CD14-positive monocyte (primary cell): Measurements from ENCODE around the genes LCN15 and PHPT1.

GRCh38 chr9:136546635-136547842 is 1.2 kb upstream of the NOTCH1 start:
- CAGE, long polyA plus RNA: no peak

- CAGE, long polyA plus RNA: no peak
Measured at GRCh38 chr9:136551158-136551777, 5.4 kb upstream of the NOTCH1 start.

DNA sequence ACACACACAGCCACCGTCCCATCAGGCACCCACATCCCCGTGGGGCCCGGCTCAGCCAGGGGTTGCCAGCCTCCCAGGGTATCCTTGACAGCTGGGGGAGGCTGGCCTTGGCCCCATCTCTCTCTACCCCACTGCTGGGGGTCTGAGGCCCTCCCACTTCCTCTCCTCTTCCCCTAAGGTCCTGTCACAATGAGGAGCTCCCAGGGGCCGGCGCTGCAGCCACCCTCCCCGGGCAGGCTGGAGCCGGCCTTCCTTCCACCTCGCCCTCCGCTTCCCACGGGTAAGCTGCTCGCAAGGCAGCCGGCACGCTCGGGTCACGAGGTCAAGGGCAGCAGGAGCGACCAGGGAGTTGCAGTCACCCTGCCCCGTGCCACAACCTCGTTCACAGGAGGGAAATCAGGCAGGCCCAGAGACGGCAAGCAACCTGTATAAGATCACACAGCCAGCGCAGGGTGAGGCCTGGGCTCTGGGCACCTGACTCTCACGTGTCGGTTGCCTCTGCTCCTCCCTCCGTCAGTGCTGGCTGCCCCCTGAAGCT is 38.7 kb upstream of the NOTCH1 start:
- CAGE, long polyA plus RNA: no peak

GRCh38 chr9:136658057-136658987 is 4.4 kb upstream of the EGFL7 start:
- CAGE, long polyA plus RNA: no peak

DNA sequence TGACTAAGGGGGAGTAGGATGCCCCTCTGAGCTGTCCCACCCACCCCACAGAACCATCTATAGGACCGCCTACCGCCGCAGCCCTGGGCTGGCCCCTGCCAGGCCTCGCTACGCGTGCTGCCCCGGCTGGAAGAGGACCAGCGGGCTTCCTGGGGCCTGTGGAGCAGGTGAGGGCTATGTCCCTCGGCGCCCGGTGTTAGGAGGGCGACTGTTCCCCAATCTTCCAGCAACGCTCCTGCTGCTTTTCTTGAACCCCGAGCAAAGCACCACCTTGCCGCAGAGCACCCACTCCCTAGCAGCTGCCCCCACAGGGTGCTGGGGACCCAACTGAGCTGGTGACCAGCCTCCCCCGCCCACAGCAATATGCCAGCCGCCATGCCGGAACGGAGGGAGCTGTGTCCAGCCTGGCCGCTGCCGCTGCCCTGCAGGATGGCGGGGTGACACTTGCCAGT is 6.9 kb downstream of the EGFL7 start:
- CAGE, long polyA plus RNA: no peak

GRCh38 chr9:136670007-136670507 is 7.3 kb downstream of the EGFL7 start:
- CAGE, long polyA plus RNA: no peak

- CAGE, long polyA plus RNA: no peak
Measured at GRCh38 chr9:136676407-136676848, 10.8 kb downstream of the AGPAT2 start.

DNA sequence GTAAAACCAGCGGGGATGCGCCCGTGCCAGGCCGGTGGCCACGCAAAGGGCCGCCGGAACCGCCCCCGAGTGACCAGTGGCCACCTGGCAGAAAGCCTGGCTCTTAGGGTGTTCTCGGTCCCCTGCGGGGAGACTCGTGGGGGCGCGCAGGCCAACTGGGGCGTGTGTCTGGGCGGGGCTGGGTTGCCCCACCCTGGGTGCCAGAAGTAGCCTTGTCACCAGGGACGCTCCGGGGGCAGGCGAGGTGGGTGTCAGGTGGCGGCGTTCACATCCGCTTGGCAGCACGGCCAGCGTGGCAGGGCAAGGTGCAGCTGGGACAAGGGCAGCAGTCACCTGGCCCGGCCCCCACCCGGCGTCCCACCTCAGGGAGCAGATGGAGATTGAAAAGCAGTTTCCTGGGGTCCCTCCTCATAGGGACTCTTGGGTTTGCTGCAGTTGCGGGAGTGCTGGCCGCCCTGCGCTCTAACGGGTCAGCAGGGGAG is 655 bp upstream of the AGPAT2 start:
- CAGE, long polyA plus RNA: no peak

- CAGE, long polyA plus RNA: no peak
Measured at GRCh38 chr9:136720516-136721636, 8.5 kb downstream of the DIPK1B start.

- CAGE, long polyA plus RNA: no peak
Measured at GRCh38 chr9:136764334-136764784, at the start of gene LCN15. Gene LCN15, minus strand, starts transcription at chr9:136764518.

- CAGE, long polyA plus RNA: no peak
Measured at GRCh38 chr9:136792063-136792799, 1.1 kb downstream of the TMEM141 start.

DNA sequence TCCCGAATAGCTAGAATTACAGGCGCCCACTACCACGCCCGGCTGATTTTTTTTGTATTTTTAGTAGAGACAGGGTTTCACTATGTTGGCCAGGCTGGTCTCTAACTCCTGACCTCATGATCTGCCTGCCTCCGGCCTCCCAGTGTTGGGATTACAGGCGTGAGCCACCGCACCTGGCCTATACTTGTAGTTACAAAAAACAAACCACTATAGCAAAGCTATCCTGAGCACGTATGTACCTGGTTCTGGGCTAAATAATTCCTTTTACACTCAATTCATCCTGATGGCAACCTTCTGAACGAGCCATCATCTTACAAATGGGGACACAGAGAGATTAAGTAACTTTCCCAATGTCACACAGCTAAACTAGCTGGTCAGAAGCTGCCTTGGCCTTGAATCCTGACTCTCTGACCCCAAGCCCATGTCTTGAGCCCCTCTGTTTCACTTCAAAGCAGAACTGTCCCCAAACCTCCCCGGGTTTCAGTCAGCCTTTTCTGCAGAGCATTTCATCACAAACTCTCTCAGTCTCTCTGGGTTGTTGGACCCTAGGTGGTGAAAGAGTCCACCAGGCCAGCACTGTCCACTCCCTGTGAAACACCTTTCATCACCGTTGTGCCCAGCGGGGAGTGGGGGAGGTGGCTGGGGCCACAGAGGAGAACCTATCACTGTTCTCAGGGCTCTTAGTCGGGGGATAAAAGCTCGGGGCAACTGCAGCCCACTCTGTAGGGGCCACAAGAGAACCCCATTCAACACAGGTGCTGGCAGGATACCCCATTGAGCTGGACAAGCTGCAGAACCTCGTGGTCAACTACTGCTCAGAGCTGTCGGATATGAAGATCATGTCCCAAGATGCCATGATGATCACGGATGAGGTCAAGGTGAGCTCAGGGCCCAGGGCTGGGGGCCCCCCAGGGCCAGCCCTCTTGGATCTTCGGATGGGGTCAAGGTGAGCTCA is 5.6 kb upstream of the RABL6 start:
- CAGE, long polyA plus RNA: no peak

- CAGE, long polyA plus RNA: start-site peak on the plus strand at chr9:136849391-136849419, 2,114 and 3,440 reads in 2 replicates
Measured at GRCh38 chr9:136849318-136849895, at the start of gene PHPT1. Gene PHPT1, plus strand, starts transcription at chr9:136849409.

- CAGE, long polyA plus RNA: no peak
Measured at GRCh38 chr9:136850272-136850825, 1.1 kb downstream of the PHPT1 start.

- CAGE, long polyA plus RNA: no peak
Measured at GRCh38 chr9:136851840-136852275, 288 bp upstream of the MAMDC4 start.

DNA sequence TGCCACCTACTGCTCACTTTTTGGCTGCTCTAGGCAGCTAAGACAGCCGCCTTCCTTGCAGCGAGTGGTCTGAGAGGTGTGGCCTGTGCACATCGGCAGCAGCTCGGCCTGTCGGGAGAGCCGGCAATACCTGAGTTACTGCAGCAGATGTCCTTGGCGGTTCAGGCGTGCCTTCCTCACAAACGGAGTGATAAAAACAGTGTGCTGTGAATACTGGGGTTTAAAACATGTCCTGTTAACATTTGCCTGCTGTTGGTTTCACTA is 12.8 kb downstream of the TRAF2 start:
- CAGE, long polyA plus RNA: no peak

GRCh38 chr9:136932820-136933329 is 11.7 kb downstream of the FBXW5 start:
- CAGE, long polyA plus RNA: no peak

- CAGE, long polyA plus RNA: no peak
Measured at GRCh38 chr9:136939729-136940950, 4.4 kb downstream of the FBXW5 start.

GRCh38 chr9:136946753-136947865 is 2.1 kb downstream of the C8G start:
- CAGE, long polyA plus RNA: no peak

DNA sequence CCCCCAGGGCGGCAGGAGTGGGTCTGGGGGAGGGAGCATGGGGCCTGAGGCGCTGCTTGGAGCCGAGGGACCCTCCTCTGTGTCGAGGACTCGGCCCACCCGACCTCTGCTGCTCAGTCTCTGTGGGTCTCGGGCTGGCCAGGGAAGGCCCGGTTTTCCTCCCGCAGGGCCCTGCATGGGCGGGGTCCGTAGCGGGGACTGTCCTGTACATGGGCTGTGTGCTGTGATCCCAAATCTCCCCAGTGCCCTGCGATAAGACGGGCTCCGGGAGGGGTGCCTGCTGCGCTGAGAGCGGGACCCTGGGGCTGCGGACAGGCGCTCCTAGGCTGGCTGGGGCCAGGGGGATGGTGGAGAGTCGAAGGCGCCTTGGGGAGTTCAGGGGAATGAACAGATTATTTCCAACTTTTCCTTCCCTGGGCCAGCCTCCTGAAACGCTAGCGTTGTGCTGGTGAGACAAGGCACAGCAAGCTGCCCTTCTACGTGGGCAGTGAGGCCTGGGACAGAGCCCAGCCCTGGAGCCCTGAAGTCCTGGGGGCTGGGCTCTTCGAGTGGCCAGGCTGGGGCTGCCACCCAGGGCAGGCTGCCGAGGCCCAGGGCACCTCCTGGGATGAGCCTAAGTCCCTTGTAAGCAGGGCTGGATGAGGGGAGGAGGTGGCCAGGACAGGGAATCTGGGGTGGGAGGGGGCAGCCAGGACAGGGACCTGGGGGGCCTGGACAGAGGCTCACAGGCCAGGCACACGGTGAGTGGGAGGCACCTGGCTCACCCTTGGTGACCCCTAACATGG is 1.6 kb upstream of the LCN12 start:
- CAGE, long polyA plus RNA: no peak